Mesenchymal stem cell of adipose (primary cell): ENCODE measurements around the gene PGRMC1.

GRCh38 chrX:111098791-111099198 lies 2.8 kb downstream of the PAK3 start:
- CAGE, long polyA plus RNA = no peak

- CAGE, long polyA plus RNA = no peak
These were observed 7.7 kb downstream of the SERTM2 start for GRCh38 chrX:111519183-111519503.

DNA sequence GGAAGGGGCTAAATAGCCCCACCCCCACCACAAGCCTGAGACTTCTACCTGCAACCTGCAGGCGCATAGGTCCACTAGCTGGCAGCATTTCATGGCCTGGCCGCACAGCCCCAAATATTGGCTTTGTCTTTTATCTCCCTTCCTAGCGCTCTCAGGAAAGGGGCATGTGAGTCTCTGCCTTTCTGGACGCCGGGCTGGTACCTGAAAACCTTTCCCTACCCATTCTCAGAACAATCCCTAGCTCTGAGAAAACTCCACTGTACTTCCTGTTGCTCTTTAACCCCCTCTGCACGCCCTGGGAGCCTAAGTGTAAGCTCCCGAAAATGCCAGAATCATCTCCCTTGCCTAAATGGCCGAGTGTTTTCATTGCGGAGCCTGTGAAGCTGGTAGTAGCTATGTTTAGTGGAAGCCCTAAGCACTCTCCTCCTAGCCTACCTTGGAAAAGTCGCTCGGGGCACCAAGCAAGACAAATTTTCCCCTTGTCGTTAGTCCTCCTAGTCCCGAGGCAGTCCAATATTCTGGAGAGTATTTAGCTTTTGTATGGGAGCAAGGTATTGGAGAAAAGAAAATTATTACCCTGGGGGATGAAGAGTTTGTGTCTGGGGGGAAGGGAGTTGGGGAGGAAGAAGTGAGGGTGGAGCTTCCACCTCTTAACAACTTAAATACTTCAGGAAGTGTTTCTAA lies 1.1 kb downstream of the RTL4 start:
- CAGE, long polyA plus RNA = no peak

DNA sequence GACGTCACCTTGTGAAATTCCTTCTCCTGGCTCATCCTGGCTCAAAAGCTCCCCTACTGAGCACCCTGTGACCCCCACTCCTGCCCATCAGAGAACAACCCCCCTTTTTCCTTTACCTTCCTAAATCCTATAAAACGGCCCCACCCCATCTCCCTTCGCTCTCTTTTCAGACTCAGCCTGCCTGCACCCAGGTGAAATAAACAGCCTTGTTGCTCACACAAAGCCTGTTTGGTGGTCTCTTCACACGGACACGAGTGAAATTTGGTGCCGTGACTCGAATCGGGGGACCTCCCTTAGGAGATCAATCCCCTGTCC lies 543.7 kb upstream of the HTR2C start:
- CAGE, long polyA plus RNA = no peak

GRCh38 chrX:115165325-115165873 lies 23.8 kb upstream of the RBMXL3 start:
- CAGE, long polyA plus RNA = no peak

DNA sequence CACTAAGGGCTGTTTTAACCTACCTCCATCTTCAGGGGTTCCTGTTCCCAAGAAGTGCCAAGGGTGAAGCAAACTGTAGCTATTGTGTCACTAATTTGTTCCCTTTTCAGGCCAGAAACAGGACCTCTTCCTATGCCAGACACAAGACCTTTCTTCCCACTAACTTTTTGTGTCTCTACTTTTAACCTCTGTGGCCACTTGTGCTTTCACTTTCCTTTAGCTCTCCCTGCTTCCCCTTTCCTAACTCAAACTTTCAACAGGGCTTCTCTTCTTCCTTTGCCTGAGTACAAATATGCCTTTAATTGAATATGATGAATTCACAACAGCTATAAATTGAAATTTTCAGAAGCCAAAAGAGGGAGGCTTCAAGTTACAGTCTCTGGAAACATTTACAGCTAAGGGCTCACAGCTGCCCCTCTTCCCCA lies 61.8 kb upstream of the PLS3 start:
- CAGE, long polyA plus RNA = no peak

GRCh38 chrX:115589410-115589829 lies 28.4 kb downstream of the PLS3 start:
- CAGE, long polyA plus RNA = no peak

- CAGE, long polyA plus RNA = no peak
These were observed 39.8 kb downstream of the PLS3 start for GRCh38 chrX:115600476-115601405.

DNA sequence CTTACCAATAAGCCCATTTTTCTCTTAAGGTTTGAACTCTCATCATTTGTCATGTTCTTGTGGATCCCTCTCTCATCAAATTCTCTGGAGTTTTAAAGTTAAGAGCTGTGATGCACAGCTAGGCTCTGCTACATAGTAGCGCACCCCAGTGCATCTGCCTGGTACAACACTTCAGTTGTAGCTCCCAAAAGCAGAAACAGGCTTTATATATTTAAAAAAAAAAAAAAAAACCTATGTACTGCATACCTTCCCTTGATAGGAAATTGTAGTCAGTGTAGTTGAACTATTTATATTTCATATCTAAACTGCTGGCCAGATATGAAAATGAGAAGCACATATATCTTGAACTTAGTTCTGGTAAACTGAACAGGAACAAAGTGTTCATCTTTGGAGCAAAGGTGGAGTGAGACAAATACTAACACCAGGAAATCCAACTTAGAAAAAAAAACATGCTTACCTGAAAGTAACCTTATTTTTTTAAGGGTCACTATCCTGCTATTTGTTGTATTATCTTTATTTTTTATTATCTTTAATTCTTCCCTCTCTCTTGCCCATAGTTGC lies 131.3 kb downstream of the KLHL13 start:
- CAGE, long polyA plus RNA = no peak

DNA sequence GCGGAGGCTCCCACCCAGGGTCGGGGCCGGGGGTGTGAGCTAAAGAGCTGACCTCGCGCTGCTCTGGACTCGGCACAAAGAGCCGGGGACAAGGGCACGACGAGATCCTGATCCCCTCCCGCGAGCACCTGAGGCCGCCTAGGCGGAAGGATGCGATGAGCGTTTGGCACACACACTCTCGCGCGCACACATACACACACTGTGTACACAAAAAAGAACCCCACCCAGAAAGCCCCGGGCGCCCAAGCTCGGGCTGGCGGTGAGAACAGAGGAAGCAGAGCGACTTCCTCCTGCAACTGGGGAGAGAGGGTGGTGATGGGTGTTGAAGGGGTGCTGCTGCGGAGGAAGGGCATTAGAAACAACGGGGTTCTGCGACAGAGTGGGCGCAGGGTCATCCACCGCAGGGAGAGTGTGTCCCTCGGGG lies 742 bp downstream of the DOCK11 start:
- CAGE, long polyA plus RNA = no peak

DNA sequence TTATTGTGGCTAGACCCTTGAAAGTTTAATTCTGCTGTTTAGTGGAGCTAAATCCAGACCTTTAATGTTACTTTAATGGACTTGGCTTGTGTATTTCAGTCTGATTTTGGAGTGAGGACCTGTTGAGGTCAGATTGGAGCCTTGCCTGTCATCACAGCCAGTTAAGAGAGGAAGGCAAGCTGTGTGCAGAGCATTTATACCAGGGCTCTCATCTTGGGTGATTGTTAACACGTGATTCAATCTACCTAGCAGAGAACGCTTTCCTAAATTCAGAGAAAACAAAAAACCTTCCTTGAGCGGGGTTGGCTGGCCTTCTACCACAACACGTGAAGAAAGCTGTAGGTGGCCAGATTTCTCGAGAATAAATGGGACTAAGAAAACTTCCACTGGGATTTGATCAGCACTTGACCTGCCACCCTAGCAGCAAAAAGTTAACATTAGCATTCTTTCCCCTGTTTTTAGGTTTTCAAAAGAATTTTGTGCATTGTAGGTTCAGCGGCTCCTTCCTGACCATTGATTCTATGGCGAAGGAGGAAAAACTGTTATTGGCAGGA lies 1.9 kb downstream of the DOCK11 start:
- CAGE, long polyA plus RNA = no peak

DNA sequence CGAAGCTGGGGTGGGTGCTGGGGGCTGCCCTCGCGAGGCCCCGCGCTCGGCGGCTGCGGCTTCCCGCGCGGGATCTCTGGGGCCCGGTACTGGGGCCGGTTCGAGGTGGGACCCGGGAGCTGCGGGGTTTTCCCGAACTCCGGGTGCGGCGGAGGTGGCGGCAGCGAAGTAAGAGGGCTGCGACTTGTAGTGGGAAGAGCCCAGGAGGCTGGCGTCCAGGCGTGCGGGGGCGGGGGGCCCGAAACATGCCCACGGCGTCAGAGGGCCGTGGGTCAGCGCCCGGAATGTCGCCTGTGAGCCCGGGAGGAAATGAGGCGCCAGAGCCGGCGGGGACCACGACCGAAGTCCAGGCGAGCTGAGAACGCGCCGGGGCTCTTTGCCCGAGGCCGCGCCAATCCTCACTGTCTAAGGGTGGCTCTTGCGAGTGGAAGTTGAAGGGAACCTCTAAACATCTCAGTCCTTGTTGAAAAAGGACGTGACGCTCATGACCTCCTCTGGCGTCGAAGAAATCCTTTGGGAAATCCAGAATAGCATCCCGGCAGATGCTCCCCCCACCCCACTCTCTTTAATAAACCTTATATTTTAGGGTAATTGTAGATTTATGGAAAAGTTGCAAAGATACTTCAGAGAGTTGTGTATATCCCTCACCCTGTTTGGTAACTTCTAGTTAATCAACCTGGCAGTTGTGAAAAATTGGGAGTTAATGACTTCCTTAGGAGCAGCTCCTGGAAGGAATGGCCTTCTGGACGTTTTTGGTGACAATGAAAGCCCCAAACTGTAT lies 608 bp downstream of the IL13RA1 start:
- CAGE, long polyA plus RNA = no peak

GRCh38 chrX:118729037-118729540 lies 1.7 kb downstream of the IL13RA1 start:
- CAGE, long polyA plus RNA = no peak

GRCh38 chrX:118761098-118761656 lies 33.8 kb downstream of the IL13RA1 start:
- CAGE, long polyA plus RNA = no peak

DNA sequence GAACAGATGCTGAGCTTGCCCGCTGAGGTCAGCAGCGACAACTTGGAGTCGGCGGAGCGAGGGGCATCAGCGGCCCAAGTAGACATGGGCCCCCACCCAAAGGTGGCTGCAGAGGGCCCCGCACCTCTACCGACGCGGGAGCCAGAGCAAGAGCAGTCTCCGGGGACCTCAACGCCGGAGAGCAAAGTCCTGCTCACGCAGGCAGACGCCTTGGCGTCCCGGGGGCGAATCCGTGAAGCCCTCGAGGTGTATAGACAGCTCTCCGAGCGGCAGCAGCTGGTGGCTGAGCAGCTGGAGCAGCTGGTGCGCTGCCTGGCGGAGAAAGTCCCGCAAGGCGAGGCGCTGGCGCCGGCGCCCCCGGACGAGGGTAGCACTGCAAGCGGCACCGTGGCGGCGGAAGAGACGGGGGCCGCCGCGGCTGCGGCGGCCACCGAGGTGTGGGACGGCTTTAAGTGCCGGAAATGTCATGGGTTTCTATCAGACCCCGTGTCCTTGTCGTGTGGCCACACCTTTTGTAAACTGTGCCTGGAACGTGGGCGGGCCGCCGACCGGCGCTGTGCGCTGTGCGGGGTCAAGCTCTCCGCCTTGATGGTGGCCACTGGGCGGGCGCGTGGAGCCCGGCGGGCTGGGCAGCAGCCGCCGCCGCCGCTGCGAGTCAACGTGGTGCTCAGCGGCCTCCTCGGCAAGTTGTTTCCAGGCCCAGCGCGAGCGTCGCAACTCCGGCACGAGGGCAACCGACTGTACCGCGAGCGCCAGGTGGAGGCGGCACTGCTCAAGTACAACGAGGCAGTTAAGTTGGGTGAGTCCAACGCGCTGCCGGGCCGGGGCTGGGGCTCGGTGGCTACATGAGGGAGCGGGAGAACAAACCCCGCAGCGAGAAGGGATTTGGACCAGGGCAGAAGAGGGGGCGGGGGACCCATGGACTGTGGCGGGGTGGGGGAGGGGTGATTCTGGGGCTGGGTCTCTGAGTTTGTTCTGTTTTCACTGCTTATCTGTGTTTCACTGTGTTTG lies 686 bp downstream of the LONRF3 start:
- CAGE, long polyA plus RNA = no peak

- CAGE, long polyA plus RNA = no peak
These were observed 17.9 kb downstream of the LONRF3 start for GRCh38 chrX:118992005-118993124.

GRCh38 chrX:119189579-119190044 lies 46.5 kb upstream of the PGRMC1 start:
- CAGE, long polyA plus RNA = no peak

DNA sequence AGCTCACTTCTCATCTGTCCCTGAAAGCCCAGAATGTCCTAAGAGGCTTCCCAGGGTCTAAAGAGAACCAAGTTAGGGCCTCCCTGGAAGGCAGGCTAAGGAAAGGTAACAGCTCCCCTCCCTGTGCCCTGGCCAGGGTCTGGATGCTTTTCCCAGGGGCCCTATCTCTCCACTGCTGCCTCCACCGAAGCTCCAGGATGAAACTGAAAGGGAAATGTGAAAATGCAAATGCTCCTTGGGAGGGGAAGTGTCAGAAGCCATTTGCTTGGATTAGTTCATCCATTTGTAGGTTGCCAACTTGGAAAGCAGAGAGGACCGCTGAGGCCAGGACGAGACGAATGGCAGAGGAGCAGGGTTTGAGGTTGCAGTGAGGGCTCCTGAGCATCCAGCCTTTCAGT lies 46.0 kb upstream of the PGRMC1 start:
- CAGE, long polyA plus RNA = no peak

- CAGE, long polyA plus RNA = no peak
These were observed at the start of gene PGRMC1 for GRCh38 chrX:119235835-119237052. TSS of gene PGRMC1 (plus strand) at chrX:119236285.

DNA sequence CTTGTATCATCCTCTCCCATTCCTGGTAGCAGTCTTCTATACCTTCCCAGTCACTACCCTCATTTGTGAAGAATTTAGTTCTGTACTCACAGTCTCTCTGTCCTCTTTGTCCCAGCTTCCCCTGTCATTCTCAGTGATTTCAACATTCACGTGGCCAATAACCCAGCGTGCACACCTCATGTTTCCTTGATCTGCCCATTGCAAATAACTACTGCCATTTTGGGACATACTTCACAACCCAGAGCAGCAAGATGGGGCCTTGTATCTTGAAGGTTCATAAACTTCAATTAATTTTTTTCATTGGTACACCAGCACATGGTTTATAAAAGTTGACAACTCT lies 9.0 kb upstream of the SLC25A43 start:
- CAGE, long polyA plus RNA = no peak